Skeletal muscle satellite cell (primary cell): ENCODE measurements around a stretch of chr11.

- CAGE, long polyA plus RNA: no peak
These were observed 216.7 kb downstream of the CDKN1C start for GRCh38 chr11:2668769-2669291.

DNA sequence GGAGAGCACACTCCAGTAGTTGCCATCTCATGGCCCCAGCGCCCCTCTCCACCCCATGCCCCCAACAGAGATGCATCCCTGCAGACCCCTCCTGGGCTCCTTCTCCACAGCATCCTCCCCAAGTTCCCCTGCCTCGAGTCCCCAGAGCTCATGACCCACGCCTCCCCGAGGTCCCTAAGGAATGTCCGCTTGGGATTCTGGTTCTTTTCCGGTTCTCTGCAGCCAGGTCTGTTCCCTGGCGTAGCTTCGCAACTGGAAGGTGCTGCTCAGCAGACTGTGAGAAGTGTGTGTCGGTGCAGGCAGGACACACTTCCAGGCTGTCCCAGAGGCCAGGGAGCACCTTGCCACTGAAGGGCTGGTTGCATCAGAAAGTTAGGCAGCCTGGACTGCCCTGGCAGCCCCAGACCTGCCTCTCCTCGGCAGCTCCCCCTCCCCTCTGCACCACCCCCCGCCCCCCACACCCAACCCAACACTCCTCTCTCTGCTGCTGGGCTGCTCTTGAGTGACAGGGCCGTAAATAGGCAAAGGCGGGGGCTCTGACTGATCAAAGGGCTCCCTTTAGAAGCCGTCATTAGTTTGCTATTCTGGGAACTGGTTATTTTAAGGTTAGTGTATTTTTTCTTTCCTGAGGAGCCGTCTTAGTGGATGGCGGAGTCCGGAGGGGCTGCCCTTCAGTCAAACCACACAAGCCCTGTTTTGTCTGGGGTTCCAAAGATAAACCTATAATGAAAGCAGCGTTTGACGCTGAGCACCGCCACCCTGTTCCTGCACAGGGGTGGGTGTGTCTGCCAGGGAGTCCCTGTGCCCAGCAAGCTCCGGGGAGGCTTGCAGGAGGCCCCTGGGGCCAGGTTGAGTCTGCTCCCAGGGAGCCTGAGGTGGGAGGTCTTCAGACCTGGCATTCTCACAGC lies 97.2 kb downstream of the CDKN1C start:
- CAGE, long polyA plus RNA: no peak

DNA sequence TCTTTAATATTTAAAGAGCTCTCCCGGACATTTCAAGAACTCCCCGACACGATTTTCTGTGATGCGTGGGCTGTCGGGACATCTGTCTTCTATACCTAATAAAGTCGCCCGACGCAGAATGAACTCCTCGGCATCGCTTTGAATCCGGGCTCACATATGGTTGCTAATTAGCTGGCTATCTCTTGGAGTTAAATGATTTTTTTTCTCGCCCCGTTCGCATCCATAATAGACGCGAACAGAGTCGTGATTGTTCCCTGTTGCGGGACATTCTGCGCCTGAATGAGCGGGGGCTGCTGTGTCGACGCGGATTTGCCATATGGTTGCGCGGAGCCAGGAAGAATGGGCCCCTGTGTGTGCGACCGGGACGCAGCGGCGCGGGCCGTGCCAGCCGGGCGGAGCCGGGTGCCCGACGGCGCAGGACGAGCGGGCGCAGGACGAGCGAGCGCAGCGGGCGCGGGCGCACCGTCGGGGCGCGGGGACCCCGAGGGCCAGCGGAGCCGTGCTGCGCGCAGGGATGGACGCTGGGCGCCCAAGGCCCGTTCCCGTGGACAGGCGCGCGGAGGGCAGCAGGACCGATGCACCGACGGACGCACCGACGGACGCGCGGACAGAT lies 16.4 kb downstream of the CDKN1C start:
- CAGE, long polyA plus RNA: no peak

GRCh38 chr11:2898330-2899339 lies 3.4 kb upstream of the SLC22A18 start:
- CAGE, long polyA plus RNA: no peak

- CAGE, long polyA plus RNA: no peak
These were observed 2.6 kb upstream of the SLC22A18 start for GRCh38 chr11:2899373-2900014.

- CAGE, long polyA plus RNA: no peak
These were observed 16.6 kb downstream of the NAP1L4 start for GRCh38 chr11:2975332-2976160.

- CAGE, long polyA plus RNA: no peak
These were observed 15.4 kb downstream of the NAP1L4 start for GRCh38 chr11:2976590-2977175.

GRCh38 chr11:2989035-2989436 lies 3.1 kb downstream of the NAP1L4 start:
- CAGE, long polyA plus RNA: no peak

DNA sequence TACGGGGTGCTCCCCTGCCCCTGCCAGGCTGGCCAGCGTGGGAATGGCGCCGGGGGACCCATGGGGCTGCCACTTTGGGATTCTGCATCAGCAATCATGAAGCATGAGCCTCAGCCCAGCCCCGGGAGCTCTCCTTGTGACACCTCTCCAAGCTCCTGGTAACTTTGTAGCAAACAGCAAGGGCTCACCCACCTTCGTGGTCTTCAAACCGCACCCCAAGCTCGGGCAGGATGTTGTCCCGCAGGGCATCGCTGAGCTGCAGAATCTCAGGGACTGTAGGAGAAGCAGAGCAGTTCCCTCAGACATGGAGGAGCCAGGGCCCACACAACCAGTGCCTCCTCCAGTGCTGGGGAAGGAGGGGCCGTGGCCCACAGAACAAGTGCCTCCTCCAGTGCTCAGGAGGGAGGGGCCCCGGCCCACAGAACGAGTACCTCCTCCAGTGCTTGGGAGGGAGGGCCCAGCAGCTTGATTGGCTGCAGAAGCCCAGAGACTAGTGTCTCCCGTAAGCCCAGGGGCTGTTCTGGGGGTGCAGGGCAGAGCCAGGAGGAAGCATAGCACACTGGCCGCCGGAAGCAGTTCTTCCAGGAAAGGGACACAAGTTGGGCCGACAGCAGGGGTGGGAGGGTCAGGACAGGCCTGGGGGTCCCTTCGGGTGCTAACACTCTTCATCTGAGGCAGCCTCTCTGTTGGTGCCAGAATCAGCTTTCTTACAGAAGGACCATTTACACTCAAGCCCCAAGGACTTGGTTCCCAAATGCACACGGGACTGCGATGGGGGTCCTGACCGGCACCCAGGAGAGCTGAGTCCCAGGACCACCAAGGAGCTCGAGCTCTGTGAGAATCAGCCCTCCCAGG lies 14.8 kb upstream of the NAP1L4 start:
- CAGE, long polyA plus RNA: no peak

- CAGE, long polyA plus RNA: no peak
These were observed 13.9 kb downstream of the CARS1 start for GRCh38 chr11:3043020-3043945.

- CAGE, long polyA plus RNA: no peak
These were observed 48.8 kb upstream of the CARS1 start for GRCh38 chr11:3105817-3106554.

GRCh38 chr11:3378339-3379015 lies 469 bp downstream of the ZNF195 start:
- CAGE, long polyA plus RNA: no peak

DNA sequence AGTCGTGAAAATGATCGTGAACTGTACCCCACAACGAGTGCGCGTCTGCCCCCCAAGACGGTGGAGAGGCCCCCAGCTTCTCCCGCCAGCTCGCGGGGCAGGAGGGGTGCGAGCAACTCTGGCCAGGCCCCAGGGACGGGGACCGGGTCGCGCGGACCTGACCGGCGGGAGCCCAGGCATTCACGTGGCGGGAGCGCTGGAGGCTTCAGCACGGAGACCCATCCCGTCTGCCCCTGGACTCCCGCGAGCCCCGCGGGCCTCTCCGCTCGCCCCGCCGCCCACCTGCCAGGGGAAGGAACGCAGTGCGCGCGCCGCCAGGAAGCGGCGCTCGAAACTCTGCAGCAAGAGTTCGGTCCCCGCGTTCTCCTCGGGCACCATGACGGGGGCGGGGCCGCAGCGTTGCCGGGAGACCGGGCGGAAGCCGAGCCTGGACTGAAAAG lies 43.2 kb upstream of the ZNF195 start:
- CAGE, long polyA plus RNA: no peak

DNA sequence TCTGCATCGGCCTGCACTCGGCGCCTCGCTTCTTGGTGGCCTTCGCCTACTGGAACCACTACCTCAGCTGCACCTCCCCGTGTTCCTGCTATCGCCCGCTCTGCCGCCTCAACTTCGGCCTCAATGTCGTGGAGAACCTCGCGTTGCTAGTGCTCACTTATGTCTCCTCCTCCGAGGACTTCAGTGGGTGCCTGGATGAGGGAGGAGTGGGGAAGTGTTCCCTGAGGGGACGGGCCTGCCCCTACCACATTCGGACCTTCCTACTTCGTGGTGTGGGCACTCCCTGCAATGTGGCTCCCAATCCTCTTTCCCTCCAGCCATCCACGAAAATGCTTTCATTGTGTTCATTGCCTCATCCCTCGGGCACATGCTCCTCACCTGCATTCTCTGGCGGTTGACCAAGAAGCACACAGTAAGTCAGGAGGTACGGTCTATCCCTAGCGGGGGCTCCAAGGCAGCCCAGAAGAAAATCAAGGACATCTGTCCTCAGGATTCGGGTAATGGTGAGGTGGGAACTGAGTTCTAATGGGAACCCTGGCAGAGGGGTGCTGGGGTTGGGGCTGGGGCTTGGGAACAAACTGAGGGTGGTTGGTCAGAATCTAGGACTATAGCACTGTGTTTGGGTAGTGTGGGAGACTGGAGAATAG lies 15.7 kb downstream of the PGAP2 start:
- CAGE, long polyA plus RNA: no peak

DNA sequence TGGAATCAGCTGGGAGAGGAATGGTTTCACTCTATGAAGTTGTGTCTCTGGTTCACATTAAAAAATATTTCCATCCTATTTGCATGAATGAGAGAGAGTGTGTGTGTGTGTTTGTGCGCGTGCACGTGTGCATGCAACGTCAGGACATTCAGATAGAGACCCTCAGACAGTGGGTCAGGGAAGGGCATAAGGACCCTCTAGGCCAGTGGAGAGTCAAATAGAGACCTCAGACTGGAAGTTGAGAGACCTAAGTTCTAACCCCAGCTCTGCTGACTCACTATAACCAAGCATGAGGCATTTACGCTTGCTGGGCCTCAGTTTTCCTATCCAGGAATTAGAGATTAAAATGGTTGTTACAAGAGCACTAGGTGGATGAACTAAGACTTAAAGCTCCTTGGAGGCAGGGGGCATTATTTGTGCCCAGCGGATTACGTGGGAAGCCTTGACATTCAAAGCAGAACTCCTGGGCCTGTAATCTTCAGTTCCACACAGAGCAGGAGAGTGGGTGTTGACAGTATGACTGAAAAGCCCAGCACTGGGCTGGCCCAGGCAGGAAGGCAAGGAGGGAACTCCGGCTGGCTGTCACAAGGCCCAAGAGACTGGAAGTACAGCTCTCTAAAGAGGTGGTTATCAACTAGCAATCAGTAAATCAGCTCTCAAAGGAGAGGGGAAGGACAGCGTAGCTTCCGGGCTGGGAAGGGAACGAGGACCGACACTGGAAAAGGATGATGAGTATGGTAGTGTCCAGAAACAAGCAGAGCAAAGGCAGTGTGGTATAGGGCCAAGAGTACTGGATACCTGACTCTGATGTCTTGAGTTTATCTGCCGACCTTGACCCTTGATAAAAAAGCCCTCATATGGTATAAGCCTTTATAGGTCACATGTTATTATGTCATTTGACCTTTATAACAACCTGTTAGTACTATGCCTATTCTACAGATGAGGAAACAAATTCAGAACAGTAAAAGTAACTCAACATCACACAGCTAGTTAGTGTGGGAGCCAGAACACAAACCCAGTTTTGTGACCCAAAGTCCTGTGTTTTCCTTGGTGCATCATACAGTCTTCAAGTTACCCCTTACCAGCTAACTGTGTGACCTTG lies 9.1 kb downstream of the RHOG start:
- CAGE, long polyA plus RNA: no peak

DNA sequence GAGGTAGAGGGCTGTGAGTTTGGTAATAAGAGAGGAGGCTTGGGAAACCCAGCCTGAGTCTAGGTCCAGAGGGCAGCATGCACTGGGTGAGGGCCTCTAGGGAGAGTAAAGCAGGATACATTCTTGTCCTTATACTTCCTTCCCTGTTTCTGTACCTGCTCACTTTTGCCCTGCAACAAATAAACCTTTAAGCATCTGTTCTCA lies 31.6 kb downstream of the STIM1 start:
- CAGE, long polyA plus RNA: no peak

DNA sequence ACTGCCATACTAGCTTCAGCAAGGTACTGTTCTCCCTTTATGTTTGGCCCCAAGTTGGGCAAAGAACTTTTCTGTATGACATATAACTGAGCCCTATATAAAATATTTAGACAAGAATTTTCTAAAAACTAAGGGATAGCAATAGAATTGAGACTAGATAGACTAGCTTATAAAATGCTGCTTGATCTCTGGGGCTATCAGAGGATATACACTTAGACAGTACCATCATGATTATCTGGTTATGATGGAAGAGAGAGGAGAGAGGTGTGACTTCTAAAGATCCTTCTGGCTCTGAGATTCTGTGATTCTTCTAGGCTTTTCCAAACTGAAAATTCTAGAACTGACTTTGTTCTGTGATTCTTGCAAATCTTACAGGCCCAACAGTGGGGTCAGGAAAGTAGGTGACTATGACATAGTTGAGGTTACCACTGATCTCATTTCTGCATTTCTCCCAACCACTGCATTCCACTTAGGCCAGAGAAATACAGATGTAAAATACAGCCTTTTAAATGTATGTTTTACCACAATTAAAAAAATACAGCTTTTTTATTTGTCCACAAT lies 83.6 kb downstream of the STIM1 start:
- CAGE, long polyA plus RNA: no peak

DNA sequence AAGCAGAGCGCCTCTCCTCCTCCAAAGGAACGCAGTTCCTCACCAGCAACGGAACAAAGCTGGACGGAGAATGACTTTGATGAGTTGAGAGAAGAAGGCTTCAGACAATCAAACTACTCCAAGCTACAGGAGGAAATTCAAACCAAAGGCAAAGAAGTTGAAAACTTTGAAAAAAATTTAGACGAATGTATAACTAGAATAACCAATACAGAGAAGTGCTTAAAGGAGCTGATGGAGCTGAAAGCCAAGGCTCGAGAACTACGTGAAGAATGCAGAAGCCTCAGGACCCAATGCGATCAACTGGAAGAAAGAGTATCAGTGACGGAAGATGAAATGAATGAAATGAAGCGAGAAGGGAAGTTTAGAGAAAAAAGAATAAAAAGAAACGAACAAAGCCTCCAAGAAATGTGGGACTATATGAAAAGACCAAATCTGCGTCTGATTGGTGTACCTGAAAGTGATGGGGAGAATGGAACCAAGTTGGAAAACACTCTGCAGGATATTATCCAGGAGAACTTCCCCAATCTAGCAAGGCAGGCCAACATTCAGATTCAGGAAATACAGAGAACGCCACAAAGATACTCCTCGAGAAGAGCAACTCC lies 93.8 kb upstream of the RRM1 start:
- CAGE, long polyA plus RNA: no peak

DNA sequence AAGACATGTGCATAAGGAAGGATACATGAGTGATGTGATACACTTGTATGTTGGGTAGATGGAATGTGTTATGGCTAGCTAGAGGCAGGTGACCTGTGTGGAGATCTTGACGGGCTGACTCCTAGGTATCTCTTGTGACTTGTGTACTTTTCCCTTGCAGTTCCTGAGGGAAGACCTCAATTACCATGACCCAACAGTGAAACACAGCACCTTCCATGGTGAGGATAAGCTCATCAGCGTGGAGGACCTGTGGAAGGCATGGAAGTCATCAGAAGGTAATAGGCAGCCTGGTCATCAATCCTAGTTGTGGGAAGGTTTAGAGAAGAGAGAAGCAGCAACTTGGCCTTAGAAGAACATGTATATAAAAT lies 70.9 kb upstream of the RRM1 start:
- CAGE, long polyA plus RNA: no peak

DNA sequence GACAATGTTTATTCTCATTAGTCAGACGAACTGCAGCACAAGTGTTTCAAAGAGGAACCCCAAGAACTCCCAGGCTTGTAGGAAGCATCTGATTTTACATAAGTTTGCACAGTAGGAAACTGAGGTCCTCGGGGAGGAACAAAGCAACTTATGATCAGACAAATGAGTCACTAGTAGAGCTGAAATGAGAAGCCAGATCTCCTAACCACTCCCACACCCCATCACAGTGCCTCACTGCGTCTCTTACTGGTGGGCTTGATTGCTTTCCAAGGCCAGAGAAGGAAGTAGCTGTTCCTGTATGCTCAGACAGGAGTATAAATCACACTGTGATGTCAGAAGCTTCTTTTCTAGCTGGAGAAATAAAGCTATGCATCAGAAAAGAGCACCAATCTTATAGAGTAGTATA lies 36.5 kb upstream of the RRM1 start:
- CAGE, long polyA plus RNA: no peak